ENCODE data around the genes PSMD2, EIF4G1 and THPO.

- PRO-cap: no peak
Observed at GRCh38 chr3:183212461-183213116, 40.5 kb upstream of the B3GNT5 start.

DNA sequence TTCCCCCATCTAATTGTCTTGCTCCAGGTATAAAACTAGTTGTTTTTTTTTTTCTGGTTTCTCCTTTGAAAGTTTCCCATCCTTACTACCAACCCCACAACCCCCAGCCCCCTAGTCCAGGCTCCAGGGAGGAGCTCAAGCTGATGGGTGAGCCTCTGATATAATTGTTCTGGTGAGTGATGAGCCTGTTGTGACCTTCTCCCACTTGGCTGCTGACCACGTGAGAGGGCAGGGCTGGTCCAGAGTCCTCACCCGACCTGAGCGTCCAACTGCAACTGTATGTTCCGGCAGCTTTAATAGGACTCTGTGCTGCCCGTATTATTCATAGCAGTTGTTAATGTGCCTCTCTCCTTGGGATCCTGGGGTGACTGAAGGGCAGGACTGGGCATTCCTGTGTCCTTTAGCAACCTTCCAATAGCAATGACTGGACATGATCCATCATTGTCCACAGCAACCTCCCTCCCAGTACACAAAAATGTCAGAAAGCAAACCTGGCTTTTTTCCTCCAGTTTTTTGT is 56.2 kb downstream of the B3GNT5 start:
- PRO-cap: no peak

DNA sequence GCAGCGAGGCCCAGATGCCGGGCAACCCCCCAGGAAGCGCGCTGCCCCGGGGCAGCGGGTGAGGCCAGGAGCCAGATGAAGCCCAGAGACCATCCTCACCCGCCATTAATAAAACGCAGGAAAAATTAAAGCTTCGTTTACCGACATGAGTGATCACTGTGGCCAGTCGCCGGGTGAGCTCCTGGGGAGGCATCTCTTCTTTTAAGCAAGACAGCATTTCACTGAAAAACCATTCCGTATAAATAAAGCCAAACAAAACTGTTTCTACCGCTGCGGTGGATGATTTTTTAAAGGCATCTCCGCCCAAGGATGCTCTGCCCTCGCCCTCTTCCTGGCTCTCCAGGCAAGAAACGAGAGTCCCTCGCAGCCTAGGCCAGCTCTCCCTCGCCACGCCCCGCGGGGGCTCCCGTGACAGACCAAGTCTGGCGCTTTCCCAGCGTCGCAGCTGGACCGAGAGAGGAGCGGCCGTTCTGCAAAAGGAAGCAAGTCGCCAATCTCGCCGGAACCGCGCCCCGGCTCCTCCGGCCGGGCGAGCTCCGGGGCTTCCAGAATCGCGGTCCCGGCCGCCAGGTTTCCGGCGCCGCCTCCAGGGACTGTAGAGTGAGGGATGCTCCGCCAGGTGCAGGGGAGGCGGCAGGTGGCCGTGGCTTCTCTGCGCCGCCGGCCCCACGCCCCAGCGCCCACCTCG is 514 bp downstream of the MCF2L2 start:
- PRO-cap: no peak

GRCh38 chr3:183447171-183448118 is 19.0 kb upstream of the MCF2L2 start:
- PRO-cap: bidirectional peak, plus-strand start at chr3:183447651, minus-strand start at chr3:183447677; bidirectional peak, plus-strand start at chr3:183447812, minus-strand start at chr3:183447711

DNA sequence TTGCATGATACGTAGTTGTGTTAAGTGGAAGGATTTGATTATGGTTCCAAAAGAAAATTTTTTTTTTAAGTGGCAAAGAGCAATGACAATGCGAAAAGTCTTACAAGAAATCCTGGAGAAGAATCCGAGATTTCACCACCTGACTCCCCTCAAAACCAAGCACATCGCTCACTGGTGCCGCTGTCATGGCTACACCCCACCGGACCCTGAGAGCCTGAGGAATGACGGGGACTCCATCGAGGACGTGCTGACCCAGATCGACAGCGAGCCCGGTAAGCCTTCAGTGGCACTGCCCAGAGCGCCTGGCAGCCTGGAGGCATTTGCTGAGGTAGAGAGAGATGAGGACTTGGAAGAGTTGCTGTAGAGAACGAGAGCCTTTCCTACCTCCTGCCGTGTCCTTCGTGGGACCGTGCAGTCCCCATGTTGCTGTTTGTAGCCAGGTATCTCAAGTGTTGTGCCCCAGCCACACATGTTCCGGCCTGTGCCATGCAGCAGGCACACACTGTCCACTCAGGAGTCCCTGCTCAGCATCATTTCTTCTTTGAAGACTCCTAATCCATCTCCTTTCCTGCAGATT is 21.4 kb downstream of the MAP6D1 start:
- PRO-cap: no peak

DNA sequence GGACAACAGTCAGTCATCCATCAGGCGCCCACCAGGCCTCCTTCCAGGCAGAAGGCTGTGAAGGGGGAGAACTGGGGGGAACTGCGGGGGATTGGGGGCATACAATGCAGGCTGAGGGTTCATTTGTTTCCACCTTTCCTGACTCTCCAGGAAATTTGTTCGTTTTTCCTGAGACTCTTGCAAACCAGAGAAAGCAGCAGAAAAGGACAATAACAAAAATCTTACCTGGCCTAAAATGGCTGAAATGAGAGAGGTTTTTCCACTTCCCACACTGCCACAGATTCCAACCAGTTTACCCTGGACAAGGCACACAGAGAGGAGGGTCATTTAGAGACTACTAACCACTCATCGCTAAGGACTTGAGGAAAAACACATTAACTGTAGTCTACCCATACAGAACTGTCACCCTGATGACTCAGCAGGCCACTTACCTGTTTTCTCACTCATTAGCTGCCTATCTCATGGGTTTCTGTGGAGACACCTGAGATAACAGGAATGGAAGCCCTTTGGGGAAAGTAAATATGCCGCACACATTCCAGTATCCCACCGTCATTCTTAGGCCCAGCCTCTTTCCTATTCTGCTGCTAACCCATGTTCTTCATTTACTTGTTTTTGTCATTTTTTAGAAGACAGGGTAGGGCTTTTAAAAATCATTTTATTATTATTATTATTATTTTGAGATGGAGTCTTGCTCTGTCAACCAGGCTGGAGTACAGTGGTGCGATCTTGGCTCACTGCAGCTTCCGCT is 50.0 kb downstream of the ABCC5 start:
- PRO-cap: no peak

- PRO-cap: no peak
Observed at GRCh38 chr3:184017104-184017296, 684 bp downstream of the ABCC5 start.

- PRO-cap: no peak
Observed at GRCh38 chr3:184169953-184170597, 4.6 kb upstream of the AP2M1 start.

DNA sequence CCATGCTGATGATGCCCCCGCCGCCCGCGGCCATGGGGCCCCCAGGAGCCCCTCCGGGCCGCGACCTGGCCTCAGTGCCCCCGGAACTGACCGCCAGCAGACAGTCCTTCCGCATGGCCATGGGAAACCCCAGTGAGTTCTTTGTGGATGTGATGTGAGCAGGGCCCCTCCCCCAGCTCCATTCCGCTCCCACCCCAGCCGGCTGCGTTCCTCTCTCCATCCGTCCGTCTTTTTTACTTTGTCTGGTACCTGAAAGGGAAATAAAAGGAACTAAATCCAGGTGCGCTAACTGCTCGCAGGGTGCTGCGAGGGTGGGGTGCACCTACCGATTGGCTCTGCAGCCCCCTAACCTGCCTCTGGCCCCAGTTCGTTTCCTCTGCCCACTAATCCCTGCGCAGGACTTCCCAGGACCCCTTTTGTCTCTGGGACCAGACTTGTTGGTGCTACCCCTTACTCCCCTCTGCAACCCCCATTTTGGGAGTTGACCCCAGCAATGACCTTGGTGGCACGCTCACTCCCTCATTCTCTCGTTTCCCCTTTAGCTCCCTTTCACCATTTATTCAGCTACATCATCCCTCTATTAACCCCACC is 4.0 kb upstream of the AP2M1 start:
- PRO-cap: no peak

- PRO-cap: no peak
Observed at GRCh38 chr3:184241025-184242456, 7.2 kb downstream of the ALG3 start.

GRCh38 chr3:184298672-184299152 is 329 bp upstream of the PSMD2 start:
- PRO-cap: bidirectional peak, plus-strand start at chr3:184299254, minus-strand start at chr3:184298949

DNA sequence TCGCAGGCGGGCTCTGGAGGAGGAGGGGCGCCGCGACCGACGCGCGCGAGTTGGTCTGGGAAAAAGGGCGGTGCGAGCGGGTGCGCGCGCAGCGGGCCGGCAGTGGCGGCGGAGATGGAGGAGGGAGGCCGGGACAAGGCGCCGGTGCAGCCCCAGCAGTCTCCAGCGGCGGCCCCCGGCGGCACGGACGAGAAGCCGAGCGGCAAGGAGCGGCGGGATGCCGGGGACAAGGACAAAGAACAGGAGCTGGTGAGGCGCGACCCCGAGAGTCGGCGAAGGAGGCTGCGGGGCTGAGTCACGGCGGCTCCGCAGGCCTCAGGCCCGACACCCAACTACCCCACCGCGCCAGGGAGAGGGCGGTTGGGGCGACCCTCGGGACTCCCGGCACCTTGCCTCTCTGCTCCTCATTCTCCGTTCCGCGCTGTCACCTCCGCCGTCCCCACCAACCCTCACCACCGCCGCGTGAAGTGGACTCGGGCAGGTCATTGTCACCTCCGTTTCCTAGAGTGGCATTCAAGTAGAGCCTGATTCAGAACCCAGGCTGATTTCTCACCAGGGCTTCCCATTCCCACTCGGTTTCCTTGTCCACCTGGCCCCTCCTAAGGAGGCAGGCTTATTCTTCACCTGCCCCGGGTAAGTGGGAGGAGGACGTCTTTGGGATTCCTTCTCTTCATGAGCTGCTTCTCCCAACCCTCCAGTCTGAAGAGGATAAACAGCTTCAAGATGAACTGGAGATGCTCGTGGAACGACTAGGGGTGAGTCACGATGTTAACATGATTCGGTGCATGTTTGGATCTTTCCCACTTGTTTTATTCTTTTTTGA is at the start of gene PSMD2:
Gene PSMD2 (plus strand): TSS at position 89 of the 823 bp plus-strand sequence.
- PRO-cap: bidirectional peak, plus-strand start at position 102 of the sequence, minus-strand start outside the sequence; unidirectional peak, plus-strand start at position 158 of the sequence

- PRO-cap: bidirectional peak, plus-strand start at chr3:184314606, minus-strand start at chr3:184314342; unidirectional peak, plus-strand start at chr3:184314727
Observed at GRCh38 chr3:184314475-184314920, at the start of gene EIF4G1. Gene EIF4G1, plus strand, starts transcription at chr3:184314606.

DNA sequence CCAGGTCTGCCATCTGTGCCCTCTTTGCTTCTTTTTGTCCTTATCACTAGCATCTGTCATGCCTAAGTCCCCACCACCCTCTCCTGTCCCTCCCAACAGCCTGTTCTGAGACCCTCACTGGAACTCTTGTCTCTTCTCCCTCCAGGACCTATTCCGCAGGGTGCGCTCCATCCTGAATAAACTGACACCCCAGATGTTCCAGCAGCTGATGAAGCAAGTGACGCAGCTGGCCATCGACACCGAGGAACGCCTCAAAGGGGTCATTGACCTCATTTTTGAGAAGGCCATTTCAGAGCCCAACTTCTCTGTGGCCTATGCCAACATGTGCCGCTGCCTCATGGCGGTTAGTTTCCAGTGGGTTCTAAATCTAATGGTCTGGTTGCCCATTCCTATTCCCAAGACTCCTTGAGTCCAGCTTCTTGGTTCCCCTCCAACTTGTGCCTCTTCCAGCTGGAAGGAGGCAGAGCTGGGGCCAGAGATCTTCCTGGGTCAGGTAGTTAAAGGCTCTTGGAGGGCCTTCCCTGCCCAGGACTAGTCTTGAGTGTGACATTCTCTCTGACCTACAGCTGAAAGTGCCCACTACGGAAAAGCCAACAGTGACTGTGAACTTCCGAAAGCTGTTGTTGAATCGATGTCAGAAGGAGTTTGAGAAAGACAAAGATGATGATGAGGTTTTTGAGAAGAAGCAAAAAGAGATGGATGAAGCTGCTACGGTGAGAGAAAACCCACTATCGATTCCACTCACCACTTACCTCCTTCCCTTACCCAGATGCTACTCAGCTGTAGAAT is 9.4 kb downstream of the EIF4G1 start:
- PRO-cap: no peak

DNA sequence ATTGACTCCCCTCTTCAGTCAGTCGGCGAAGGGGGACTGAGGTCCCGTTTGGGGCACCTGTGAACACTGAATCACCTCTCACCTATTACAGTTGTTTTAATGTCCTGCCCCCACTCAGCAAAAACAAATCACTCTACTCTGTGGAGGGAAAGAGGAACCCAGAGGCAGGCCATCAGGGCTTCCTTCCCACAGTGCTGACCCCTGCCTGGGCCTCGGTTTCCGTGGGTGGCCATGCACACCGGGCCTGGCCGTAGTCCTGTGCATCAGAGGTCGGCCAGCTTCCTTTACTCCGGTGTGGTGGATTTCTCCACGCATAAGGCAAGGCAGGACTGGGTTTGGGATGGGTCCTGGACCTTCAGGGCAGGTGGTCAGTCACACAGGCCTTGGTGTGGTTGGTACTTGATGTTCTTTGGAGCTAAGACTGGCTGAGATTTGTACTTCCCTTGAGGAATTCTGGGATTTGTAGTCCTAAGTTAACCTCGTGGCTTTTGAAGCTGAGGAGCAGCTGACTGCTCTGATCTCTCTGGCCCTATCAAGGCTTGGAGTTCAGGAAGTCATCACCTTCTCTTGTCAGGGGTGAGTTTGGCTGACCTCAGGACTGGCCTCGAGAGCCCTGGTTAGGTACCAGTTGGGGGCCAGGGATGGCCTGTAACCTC is 639 bp upstream of the FAM131A start:
- PRO-cap: unidirectional peak, minus-strand start at position 72 of the sequence

GRCh38 chr3:184377581-184378548 is at the start of gene THPO:
Gene THPO, minus strand, starts transcription at chr3:184378207.
- PRO-cap: no peak

DNA sequence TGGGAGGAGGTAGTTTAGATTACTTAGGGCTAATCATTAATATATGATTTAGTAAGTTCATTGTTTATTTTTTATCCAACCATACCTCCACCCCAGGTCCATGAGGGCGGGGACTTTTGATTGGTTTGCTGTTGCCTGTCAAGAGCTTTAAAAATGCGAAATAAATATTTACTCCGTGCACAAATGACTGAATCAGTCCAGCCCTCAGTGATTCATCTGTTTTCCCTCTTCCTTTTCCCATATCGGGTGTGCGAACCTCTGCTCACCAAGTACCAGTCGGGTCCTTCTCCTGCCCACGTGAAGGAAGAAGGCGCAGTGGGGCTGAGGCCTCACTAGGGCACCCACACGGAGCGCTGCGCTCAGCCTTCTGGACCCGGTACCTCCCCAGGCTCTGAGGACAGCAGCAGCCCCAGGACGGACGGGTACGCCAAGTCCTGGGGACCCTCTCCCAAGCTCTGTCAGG is 70.6 kb upstream of the EPHB3 start:
- PRO-cap: no peak

DNA sequence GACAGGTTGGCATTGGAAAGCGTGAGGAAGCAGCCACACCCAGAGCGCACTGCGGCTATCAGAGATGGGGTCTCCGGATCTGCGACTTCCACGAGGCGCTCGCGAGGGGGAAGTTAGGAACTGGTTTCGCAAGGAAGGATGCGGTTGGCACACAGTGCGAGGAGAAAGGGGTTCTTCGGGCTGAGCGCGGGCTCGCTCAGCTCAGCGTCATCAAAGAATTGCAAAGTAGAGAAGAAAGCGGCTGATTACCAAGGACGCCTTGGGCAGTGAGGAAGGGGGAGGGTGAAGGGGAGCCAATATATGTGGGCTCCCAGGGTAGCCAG is 69.4 kb upstream of the EPHB3 start:
- PRO-cap: no peak

GRCh38 chr3:184546987-184547641 is 14.5 kb upstream of the EPHB3 start:
- PRO-cap: no peak

DNA sequence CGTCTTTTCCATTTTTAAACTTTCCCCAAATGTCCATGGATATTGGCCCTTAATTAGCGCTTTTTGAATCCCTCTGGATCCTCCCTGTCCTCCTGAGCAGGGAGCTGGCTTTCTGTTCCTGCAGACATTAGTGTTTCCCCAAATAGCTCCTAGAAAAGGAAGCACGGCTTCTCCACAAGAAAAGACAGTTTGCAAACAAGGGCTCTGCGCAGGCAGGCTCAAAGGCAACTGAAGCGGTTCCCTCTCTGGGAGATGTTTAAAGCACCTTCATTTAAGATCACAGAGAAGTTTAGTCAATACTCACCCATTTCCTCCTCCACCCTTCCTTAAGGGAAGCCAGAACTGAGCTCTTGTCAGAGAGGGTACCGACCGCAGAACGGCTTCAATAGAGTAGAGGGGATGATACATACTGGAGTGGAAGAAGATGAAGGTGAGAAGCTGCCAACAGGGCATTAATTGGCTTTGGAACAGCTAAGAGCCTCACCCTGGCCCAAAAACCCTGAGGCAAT is 5.0 kb upstream of the EPHB3 start:
- PRO-cap: no peak